Glomerular endothelial cell (primary cell): ENCODE measurements around the gene HPSE.

DNA sequence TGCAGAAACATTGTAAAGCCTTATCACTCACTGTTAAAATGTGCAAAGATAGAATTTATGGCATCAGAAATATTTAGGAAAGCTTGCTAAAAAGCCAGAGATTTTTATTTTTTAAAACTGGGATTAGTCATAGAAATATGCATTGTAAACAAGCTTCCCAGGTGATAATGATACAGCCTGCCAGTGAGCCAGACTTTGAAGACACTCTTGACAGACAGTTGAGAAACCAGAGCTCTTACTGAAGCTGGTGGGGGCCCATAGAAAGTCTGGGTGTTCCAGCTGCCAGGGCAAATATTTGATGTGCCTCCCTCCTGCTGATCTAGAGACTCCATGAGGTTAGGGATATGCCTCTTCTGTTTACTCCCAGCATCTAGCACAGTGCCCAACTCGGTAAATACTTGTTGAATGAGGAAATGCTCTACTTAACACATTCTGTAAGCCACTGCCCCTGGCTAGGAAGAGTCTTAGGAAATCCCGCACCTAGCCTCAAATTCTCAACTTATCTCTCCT is 179.0 kb upstream of the RASGEF1B start:
- RAMPAGE, long total RNA, result no peak

DNA sequence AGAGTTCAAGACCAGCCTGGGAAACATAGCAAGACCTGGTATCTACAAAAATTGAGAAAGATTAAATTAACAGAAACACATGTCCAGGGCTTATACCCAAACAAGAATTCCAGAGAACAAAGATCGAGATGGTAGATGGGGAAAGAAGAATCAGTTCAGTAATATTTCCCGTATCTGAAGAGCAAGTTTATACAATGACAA is 23.3 kb downstream of the HNRNPD start:
- RAMPAGE, long total RNA, result no peak

GRCh38 chr4:82372396-82373370 is 1.1 kb downstream of the HNRNPD start:
- RAMPAGE, long total RNA, result no peak

- RAMPAGE, long total RNA, result no peak
Measured at GRCh38 chr4:82626493-82626881, 64.7 kb upstream of the TMEM150C start.

- RAMPAGE, long total RNA, result no peak
Measured at GRCh38 chr4:82708792-82709357, 89.7 kb downstream of the SCD5 start.

DNA sequence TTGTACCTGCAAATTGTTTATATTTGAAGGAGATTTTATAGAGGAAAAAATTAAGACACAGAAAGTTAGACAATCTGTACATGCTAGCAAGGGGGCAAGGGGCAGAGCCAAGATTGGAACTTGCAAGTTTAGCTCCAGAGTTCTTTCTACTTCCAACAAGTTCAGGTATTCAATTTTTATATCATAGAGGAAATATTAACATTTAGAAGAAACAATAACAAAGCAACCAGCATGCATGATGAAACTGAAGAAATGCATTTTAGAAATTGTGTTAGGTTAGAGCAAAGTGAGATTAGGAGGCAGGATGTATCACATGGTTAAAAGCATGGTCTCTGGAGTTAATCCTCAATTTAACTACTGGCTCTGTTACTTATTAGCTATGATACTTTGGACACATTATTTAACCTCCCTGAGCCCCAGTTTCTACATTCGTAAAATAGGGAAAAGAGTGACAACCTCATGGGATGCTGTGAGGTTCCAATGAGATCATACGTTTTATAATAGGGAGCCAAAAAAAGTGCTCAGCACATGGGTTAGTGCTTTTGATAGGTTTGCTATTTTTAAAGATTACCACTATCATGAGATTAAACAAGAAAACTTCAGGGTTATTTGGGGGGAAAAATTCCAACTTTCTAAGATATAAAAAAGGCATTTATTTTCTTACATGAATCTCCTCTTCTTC is 4.9 kb downstream of the SEC31A start:
- RAMPAGE, long total RNA, result no peak

DNA sequence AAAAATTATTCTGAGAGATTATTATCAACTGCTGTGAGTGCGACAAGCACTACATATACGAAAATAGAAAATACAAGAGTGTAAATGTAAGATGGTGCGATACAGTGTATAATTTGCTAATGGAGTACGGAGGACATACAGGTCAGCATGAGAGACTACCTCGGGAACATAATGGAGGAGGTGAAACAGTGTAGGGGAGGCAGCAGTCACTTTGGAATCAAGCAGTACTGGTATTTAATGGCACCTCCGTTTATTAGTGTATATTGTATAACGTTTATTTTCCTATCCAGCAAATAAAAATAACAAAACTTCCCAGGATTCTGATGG is 2.9 kb upstream of the LIN54 start:
- RAMPAGE, long total RNA, result no peak

DNA sequence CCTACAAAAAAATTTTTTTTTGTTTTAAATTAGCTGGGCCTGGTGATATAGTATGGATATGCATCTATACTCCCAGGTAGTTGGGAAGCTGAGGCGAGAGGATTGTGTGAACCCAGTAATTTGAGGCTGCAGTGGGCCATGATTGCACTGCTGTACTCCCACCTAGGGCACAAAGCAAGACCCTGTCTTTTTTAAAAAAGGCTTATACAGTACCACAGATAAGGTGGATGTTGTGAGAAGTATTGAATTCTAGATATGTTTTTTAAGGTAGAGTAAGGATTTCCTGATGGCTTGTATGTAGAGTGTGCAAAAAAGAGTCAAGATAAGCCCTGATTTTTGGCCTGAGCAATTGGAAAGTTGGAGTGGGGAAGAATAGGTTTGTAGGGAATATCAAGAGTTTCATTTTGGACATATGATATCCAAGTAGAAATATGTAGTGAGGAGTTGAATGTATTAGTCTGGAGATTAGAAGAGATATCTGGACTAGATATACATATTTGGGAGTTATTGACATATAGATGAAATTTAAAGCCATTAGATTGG is 16.3 kb downstream of the COPS4 start:
- RAMPAGE, long total RNA, result no peak

GRCh38 chr4:83129093-83129737 is 14.7 kb upstream of the PLAC8 start:
- RAMPAGE, long total RNA, result no peak

- RAMPAGE, long total RNA, result no peak
Measured at GRCh38 chr4:83247652-83248360, 36.8 kb downstream of the COQ2 start.

DNA sequence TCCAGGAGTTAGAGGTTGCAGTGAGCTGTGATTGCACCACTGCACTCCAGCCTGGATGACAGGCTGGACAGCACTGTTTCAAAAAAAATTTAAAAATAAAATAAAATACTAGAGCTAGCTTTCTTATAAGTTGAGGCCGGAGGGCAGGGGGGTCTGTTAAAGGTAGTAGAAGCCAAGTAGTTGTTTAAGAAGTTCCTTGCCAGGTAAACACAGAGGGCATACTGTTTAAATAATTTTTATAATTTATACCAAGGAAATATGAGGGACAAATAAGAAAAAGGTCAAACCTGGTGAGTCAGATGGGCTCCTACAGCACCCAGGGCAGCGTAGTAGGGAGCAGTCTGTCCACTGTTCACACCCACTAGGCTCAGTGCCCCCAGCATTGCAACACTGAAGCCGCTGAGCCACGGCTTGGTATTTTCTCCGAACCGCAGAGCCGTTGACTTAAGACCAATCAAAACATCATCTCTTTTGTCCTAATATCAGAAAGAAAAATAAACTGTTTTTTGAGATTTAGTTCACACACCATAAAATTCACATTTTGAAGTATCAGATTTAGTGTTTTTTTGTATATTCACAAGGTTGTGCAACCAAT is 17.2 kb downstream of the COQ2 start:
- RAMPAGE, long total RNA, result no peak

DNA sequence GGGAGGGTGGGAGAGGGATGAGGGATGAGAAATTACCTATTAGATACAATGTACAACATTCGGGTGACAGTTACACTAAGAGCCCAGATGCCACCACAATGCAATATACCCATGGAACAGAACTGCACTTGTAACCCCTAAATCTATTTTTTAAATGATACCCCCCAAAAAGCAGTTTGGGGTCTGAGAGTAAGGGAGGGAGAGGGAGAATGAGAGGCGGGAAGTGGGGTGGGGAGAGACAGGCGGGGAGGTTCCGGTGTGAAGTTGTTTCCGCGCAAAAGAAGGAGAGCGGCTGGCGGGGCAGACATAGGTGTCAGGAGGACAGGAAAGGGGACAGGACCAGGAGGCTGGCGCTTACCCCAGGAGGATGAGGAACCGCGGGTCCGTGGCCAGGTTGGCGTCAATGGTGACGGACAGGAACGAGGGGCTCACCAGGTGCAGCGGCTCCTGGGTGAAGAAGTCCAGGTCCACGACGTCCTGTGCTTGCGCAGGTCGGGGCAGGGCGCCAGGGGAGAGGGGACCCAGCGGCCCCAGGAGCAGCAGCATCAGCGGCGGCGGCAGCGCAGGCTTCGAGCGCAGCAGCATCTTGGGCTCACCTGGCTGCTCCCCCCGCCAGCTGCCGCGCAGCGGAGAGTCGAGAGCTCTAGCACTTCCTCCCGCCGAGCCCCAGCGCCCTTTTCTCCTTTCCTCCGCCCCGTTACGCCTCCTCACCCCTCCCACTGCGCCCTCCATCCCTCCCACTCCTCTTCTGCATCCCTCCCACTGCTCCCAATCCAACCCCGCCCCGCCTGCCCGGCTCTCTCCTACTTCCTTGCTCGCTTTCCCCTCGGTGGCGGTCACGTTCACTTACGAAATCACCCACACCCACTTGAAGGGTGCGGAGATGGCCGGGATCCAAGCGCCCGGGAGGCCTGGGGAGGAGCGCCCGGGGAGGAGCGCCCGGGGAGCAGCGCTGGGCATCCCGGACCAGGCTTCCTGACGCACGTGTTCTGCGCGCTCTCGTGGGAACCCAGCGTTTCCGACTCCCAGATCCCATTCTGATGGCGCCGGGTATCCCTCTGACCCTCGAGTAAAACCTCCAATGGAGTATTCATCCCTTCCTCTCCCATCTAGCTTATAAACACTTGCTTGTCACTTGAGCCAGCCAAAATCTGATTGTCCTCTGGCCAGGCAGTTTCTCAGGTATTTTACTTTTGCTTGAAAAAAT is at the start of gene HPSE:
Gene HPSE, minus strand, starts transcription at position 651 of the 1,207 bp plus-strand sequence.
- RAMPAGE, long total RNA, result no peak

GRCh38 chr4:83456309-83456705 is 449 bp downstream of the MRPS18C start:
- RAMPAGE, long total RNA, result no peak

GRCh38 chr4:84087592-84088257 is 411.4 kb downstream of the NKX6-1 start:
- RAMPAGE, long total RNA, result no peak

DNA sequence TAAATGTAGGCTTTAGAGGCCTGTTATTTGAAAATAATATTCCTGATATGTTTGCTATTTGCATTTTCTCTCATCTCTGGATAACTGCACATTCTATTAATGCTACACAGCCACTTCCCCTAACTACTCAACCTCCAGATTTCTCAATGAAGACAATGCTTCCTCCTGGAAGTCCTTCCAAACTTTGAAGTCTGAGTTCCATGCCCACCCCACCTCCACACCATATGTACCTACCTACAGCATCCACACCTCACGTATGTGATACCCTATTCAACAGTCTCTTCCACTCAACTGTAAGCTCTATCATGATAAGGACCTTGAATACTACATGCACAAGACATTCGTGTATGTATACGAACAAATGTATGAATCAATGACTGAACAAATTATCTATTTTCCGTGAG is 6.4 kb downstream of the WDFY3 start:
- RAMPAGE, long total RNA, result no peak

- RAMPAGE, long total RNA, result no peak
Measured at GRCh38 chr4:85147592-85147950, 181.1 kb upstream of the WDFY3 start.

- RAMPAGE, long total RNA, result no peak
Measured at GRCh38 chr4:85607634-85608100, 132.7 kb downstream of the ARHGAP24 start.

DNA sequence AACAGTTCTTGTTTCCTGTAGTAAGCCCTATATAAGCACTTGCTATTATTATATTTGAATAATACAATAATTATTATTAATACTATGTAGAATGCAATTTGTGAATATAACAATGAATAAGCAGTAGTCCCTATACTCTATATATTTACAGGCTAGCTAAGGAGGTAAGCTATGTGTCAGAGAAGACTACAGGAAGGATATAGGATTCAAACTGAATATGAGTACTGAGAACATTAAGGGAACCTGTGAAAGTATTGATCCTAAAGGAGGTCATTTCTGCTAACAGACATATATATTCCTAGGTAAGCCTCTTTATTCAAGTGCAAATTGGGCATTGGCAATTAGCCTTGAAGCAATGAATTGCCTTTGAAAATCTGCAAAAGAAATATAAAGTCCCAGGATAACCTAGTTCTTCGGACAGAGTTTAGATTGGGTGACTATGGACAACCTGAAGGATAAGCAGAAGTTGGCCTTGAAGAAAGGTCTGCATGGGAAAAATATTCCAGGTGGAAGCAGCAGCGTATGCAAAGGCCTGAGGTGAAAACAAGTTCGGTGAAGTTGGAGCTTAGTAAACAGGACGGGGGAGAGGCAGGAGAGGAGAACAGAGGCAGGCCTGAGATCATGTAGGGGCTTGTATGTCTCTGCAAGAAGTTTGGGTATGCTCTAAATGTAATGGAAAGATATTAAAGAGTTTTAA is 175.8 kb downstream of the ARHGAP24 start:
- RAMPAGE, long total RNA, result no peak

GRCh38 chr4:85922315-85922708 is 437.5 kb downstream of the MAPK10 start:
- RAMPAGE, long total RNA, result no peak

GRCh38 chr4:86831108-86831816 is 17.9 kb downstream of the SLC10A6 start:
- RAMPAGE, long total RNA, result no peak